SK-MEL-5 (cell line): ENCODE measurements around the gene RPS26.

DNA sequence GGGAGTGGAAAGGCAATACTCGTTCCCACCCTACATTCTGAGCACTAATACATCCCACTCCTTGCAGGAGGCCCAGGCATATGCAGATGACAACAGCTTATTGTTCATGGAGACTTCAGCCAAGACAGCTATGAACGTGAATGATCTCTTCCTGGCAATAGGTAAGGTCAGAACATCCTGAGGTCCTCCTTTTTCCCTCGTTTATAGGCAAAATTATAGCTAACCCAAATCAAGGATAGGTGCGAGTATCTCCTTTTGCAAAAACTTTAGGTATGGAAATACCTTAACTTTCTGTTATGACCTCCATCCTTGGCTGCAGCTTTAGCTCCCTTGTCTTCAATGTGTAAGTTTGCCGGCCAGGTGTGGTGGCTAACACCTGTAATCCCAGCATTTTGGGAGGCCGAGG is 5.8 kb upstream of the SUOX start:
RAMPAGE:
- cytosol, long total RNA = no peak
- long total RNA = no peak
- nucleus, long total RNA = no peak

DNA sequence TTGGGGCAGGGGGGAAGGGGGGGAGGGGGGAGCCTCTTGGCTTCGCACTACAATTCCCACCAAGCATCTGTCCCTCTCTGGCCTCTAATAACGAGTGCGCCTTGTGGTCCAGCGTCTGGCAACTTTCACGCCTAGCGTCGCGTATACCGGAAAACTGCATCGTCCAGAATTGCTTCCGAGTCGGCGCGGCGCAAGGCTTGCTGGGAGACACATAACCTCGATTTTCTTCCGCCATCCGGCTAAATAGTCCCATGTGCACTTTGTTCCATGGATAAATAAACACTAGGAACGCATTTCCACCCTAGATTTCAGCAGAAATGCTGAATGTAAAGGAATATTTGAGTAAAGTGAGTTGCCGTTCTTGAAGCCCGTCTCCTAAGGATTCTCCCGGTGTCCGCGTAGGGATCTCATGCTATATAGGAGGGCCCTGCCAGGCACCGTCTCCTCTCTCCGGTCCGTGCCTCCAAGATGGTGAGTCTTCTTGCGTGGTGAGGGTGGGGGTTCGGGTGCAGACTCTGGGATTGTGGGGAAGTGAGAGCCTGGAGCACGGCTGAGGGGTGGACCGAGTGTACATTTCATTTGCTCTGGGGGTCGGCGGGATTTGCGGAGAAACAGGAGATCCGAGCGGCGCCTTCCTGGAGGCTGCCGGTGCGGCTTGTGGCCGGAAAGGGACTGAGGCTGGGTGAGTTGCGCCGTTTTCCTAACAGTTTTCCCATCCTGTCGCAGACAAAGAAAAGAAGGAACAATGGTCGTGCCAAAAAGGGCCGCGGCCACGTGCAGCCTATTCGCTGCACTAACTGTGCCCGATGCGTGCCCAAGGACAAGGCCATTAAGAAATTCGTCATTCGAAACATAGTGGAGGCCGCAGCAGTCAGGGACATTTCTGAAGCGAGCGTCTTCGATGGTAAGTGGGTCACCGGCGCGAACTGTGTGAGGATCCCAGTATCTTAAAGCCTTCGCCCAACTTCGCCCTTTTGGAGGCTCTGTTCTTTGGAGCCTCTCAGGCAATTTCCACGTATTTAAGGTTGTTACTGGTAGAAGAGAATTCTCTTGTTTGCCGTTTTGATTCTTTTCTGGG is at the start of gene RPS26:
TSS of gene RPS26 (plus strand) at position 220 of the 1,078 bp plus-strand sequence.
RAMPAGE:
- cytosol, long total RNA = start-site peak on the plus strand centred at position 441 of the sequence, 18 bp wide, 47,606 and 34,289 reads in 2 replicates
- long total RNA = start-site peak on the plus strand centred at position 444 of the sequence, 11 bp wide, 20,605 and 18,604 reads in 2 replicates
- nucleus, long total RNA = start-site peak on the plus strand centred at position 448 of the sequence, 12 bp wide, 2,699 and 1,535 reads in 2 replicates

DNA sequence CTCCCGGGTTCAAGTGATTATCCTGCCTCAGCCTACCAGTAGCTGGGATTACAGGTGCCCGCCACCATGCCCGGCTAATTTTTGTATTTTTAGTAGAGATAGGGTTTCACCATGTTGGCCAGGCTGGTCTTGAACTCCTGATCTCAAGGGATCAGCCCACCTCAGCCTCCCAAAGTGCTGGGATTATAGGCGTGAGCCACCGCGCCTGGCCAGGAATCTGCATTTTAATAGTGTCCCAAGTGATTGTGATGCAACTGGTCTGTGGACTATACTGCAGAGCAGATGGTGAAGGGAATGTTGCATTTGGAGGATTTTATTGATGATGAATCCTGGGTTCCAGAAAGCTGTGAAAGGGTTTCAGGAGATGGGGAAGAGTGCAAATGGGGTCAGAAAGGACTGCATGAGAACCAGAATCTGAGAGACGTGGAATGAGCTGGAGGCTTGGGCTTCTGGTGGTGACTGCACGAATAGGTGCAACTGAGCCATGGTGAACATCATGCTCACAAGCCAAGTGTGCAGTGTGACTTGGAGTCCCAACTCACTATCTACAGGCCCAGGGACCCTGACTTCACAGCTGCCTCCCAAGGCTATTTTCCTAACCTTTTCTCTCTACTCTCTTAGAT is 4.4 kb downstream of the RPS26 start:
RAMPAGE:
- cytosol, long total RNA = no peak
- long total RNA = no peak
- nucleus, long total RNA = no peak

DNA sequence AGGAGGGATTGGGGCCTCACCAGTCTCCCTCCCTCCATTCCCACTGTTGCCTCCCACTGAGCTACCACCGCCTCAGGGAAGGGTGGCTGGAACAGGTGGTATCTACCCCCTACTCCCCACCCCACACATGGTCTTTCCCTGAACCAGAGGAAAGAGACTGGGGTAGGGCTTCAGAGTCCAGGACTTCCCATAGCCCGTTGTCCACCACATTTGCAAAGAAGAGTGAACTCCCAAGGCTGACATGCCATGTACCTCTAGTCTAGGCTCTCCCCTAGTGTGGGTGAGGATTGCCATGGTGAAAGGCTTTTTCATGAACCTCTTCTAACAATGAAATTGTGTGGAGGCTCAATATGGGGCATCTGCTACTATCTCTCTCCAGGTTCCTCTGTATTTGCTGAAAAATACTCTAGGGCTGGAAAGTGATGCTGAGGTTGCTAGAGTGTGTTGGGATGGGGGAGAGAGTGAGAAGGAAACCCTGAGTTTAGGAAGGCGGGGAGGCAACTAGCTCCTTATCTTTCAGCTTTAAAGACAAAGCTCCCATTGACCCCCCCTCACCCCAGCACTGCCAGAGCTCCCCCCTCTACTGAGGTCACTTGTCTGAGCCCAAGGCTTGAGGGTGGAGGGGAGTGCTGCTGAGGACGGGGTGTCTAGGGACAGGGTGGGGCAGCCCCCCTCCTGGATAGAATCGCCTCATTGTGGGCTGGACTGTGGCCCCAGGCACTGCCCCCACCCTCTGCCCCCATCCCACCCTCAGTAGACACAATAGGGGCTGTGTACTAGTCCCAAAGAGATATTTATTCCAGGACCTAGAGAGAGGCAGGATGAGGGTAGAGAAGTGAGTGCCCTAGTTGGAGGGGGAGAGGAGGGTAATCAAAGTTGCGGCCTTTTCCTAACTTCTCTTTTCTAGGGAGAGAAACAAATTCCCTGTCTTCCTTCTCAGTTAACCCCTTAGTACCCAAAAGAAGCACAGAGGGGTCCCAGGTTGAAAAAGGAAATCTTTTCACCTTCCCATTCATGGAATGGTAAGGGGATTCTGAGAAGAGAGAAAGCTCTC is 2.9 kb downstream of the ERBB3 start:
RAMPAGE:
- cytosol, long total RNA = no peak
- long total RNA = no peak
- nucleus, long total RNA = no peak

DNA sequence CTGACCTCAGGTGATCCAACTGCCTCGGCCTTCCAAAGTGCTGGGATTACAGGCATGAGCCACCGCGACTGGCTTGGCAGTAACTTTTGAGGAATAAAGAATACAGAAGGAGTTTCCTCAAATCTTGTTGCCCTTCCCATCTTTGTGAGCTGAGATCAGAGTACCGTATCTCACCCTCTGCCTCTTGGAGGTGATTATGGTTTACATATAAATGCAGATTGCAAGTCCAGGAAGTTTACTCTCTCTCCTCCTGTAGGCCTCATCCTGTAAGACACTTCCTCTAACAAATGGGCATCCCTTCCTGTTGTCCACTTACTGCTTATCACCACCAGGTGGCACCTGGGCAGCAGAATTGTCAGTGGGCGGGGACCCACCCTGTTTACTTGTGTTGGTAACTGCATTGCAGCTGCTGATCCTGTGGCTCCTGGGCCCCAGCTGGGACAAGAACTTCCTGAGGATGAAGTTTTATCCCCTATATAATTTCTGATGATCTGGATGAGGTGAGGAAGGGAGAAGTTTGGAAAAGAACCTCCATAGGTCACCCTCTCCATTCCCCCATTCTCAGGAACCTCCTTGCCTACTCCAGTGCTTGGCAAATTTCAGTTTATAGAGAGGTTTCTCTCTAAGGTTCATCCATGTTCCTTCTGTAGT is 1.9 kb upstream of the ESYT1 start:
RAMPAGE:
- cytosol, long total RNA = no peak
- long total RNA = no peak
- nucleus, long total RNA = no peak

RAMPAGE:
- cytosol, long total RNA = no peak
- long total RNA = no peak
- nucleus, long total RNA = no peak
These were observed 4.6 kb downstream of the COQ10A start for GRCh38 chr12:56271042-56271981.

GRCh38 chr12:56468780-56469636 is 630 bp downstream of the SPRYD4 start:
RAMPAGE:
- cytosol, long total RNA = no peak
- long total RNA = no peak
- nucleus, long total RNA = no peak

GRCh38 chr12:56565324-56566347 is 44.0 kb downstream of the RBMS2 start:
RAMPAGE:
- cytosol, long total RNA = no peak
- long total RNA = no peak
- nucleus, long total RNA = no peak

DNA sequence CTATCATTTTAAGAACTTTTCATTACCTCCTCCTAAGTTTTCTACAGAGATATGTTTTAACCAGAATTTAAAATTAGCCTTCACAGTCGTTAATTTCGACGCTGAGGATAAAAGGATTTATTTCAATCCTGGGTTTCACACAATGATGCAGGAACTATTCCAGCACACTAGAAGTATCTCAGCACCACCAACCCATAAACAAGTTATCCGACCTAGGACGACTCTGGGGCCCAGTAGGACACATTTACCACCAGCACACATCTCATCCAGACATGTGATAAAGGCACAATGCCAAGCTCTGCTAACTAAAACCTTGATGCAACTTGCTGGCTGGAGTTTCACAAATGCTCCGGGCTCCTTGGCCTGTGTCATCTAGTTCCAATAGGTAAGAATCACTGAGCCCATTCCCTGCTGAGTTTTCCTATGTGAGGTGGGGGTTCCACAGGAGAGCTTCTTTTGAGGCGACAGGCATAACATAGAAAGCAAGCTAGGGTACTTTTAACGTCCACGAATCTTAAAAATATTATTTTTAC is 1.3 kb downstream of the NACA start:
RAMPAGE:
- cytosol, long total RNA = no peak
- long total RNA = no peak
- nucleus, long total RNA = no peak

RAMPAGE:
- cytosol, long total RNA = no peak
- long total RNA = no peak
- nucleus, long total RNA = no peak
These were observed 855 bp upstream of the NACA start for GRCh38 chr12:56726046-56726262.

RAMPAGE:
- cytosol, long total RNA = no peak
- long total RNA = no peak
- nucleus, long total RNA = no peak
These were observed 1.3 kb downstream of the SDR9C7 start for GRCh38 chr12:56932766-56933401.

GRCh38 chr12:57026886-57027612 is 10.7 kb upstream of the TAC3 start:
RAMPAGE:
- cytosol, long total RNA = no peak
- long total RNA = no peak
- nucleus, long total RNA = no peak

RAMPAGE:
- cytosol, long total RNA = no peak
- long total RNA = no peak
- nucleus, long total RNA = no peak
These were observed 6.9 kb downstream of the MYO1A start for GRCh38 chr12:57042996-57043506.

GRCh38 chr12:57090793-57092107 is 2.3 kb downstream of the NAB2 start:
RAMPAGE:
- cytosol, long total RNA = no peak
- long total RNA = no peak
- nucleus, long total RNA = no peak

DNA sequence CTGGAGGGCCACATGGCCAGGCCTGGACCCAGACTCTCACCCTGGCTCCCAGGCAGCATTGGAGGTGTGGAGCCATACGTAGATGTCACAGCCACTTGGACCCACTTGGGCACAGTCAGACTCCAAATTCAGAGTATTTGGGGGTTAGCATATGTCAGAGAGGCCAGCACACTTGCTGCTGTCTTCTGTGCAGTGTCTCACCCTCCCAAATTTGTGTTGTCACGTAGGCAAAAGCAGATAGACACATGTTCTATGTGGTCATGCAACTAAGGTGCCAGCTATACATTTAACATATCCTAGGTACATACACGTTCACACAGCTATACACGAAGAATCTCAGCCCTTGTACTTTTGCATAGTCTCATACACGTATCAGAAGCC is 6.7 kb downstream of the NAB2 start:
RAMPAGE:
- cytosol, long total RNA = no peak
- long total RNA = no peak
- nucleus, long total RNA = no peak

DNA sequence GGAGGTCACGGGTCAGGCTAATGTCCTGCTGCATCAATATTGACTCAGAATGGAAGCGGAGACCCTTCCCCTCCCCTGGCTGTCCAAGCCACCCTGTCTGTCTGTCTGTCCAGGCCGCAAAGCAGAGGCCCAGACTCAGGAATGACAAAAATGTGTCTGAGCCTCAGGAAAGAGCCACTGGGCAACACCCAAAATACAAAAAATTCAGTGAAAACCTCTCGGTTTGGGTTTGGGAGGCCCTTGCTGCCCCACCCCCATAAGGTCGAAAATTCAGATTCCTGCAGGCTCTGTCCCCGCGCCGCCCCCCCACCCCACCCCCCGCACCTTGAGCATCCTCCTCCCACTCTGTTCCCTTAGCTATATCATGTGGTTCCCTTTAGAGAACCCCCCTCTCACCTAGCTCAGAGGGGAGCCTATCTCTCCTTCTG is 5.1 kb downstream of the LRP1 start:
RAMPAGE:
- cytosol, long total RNA = no peak
- long total RNA = no peak
- nucleus, long total RNA = no peak

DNA sequence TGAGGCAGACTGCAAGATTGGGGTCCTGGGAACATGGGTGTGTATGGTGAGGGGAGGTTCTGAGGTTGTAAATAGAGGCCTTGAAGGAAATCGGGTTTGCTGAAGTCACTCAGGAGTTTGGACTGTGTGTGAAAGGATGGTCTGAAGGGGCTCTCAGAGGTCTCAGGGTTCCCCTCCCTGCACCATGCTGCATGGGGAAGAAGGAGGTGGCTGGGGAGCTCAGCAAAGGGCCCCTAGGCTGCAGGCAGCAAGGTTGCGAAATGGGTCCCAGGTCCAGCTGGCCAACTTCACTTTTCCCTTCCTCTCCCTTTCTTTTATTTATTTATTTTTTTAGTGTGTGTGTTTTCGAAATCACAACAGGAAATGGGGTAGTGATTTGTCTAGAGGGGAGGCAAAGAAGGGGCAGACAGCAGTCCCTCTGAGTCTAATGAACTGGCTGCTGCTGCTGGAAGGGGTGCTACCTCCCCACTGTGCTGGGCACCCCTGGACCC is 20.4 kb downstream of the LRP1 start:
RAMPAGE:
- cytosol, long total RNA = no peak
- long total RNA = no peak
- nucleus, long total RNA = no peak

RAMPAGE:
- cytosol, long total RNA = no peak
- long total RNA = no peak
- nucleus, long total RNA = no peak
These were observed 22.8 kb upstream of the NXPH4 start for GRCh38 chr12:57193760-57194248.

DNA sequence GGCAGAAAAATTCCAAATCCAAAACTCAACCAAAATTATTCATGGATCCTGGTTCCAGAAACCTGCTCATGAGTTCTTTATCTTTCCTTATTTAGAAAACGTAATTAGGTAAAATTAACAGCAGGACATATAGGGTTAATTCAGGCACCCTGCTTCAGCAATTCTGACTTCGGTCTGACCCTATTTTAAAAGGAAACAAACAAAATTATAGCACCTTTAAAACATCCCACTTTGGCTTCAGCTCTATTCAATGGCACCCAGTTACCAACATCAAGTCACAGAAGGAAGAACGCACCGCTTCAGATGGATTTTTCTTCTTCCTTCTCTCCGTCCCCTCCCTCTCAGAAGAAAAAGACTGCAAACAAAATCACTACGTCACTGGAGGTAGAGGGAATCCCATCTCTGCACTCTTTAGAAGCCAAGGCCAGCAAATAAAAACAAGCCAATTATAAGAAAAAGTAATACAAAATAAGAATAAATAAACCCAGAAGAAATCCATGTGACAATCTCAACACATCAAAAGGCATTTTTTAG is 89.7 kb downstream of the R3HDM2 start:
RAMPAGE:
- cytosol, long total RNA = no peak
- long total RNA = no peak
- nucleus, long total RNA = no peak

DNA sequence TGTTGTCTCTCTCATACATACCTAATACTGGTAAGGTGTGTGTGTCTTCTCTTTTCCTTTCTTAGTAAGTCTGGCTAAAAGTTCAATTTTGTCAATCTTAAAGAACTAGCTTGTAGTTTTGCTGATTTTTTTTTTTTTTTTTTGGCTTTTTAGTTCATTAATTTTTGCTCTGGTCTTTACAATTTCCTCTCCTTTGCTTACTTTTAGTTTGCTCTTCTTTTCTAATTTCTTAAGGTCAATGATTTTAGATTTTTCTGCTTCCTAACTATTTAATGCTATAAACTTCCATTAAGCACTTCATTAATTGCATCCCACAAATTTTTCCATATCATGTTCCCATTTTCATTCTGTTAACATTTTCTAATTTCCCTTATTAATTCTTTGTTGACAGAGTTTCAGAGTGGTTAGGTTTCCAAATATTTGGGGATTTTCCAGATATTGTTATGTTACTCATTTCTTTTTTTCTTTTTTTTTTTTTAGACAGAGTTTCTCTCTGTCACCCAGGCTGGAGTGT is 73.3 kb downstream of the R3HDM2 start:
RAMPAGE:
- cytosol, long total RNA = no peak
- long total RNA = no peak
- nucleus, long total RNA = no peak